ENCODE measurements around a stretch of chr1.

GRCh38 chr1:91596252-91596625 is 95.6 kb downstream of the CDC7 start:
- RRBS, result no CpG with 5 or more reads among the region's 5 CpGs

DNA sequence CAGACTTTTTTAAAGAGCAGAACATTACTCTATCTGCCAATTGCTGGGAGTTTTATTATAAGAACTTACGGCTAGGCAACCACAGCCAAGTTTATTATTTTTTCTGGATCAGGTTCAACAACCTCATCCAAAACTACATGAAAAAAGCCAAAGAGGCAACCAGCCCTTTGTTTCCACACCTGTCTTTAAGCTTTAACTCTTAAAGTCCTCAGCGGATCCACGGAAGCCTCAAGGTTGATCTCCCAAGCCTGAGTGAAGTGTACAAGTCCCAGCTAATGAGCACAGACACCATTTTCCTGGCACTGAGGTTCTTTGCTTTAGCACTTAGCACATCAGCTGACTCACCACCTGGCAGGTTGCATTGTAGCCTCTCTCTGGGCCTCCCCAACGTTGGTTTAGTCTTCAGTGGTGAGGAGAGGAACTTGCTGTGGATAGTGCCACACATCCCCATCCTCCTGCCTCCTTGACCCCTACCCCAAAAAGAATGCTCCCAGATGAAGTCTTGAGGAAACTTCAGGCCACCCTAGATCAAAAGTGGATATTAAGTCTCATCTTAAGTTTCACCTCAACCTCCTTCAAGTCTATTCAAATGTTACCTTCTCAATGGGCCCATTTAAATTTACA is 143.0 kb downstream of the TGFBR3 start:
- RRBS, result no CpG with 5 or more reads among the region's 4 CpGs

DNA sequence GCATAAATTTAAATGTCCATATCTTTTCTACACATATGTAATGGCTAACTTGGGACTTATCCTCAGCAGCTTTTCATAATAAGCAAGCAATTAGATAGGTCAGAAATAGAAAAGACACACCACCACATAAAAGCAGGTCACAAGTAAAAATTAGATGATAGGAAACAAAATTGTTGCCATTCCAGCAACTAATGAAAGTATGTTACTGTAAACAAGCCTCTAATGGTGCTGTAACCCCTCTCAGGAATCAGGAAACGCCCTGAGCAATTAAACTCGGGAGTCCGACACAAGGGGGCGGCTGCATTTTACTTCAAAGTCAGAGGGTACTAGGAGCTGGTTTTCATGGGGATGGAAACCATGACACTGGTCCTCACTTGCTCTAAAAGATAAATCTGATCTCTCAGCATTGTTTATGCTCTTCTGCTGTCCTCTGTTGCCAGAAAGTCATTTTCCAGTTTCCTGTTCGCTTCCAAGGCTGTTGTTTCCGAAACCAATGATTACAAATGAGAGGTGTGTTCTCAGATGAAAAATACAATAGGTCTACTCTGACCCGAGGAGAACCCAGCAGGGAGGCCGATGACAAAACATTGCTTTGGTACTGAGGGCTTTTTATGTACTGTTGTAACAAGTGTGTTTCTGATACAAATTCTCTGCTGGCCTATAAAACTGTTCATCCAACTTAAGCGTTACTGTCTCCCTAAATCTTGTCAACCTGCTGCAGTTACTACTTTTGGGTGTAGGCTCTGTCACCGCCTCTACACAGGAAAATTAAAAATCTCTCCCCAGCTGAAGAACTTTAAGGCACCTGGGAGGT is 93.3 kb downstream of the TGFBR3 start:
- RRBS, result no CpG with 5 or more reads among the region's 10 CpGs

DNA sequence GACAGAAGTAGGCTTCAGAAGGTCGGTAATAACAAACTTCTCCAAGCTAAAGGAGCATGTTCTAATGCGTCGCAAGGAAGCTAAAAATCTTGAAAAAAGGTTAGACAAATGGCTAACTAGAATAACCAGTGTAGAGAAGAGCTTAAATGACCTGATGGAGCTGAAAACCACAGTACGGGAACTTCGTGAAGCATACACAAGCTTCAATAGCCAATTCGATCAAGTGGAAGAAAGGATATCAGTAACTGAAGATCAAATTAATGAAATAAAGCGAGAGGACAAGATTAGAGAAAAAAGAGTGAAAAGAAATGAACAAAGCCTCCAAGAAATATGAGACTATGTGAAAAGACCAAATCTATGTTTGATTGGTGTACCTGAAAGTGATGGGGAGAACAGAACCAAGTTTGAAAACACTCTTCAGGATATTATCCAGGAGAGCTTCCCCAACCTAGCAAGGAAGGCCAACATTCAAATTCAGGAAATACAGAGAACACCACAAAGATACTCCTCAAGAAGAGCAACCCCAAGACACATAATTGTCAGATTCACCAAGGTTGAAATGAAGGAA is 90.8 kb downstream of the RPAP2 start:
- RRBS, result no CpG with 5 or more reads among the region's 7 CpGs

GRCh38 chr1:92783983-92784494 is 869 bp downstream of the EVI5 start:
- RRBS, result no CpG with 5 or more reads among the region's 12 CpGs

- RRBS, result no CpG with 5 or more reads among the region's 8 CpGs
Measured at GRCh38 chr1:93078435-93078952, 589 bp upstream of the MTF2 start.

GRCh38 chr1:93152227-93153408 is 27.6 kb downstream of the TMED5 start:
- RRBS, result no CpG with 5 or more reads among the region's 5 CpGs

DNA sequence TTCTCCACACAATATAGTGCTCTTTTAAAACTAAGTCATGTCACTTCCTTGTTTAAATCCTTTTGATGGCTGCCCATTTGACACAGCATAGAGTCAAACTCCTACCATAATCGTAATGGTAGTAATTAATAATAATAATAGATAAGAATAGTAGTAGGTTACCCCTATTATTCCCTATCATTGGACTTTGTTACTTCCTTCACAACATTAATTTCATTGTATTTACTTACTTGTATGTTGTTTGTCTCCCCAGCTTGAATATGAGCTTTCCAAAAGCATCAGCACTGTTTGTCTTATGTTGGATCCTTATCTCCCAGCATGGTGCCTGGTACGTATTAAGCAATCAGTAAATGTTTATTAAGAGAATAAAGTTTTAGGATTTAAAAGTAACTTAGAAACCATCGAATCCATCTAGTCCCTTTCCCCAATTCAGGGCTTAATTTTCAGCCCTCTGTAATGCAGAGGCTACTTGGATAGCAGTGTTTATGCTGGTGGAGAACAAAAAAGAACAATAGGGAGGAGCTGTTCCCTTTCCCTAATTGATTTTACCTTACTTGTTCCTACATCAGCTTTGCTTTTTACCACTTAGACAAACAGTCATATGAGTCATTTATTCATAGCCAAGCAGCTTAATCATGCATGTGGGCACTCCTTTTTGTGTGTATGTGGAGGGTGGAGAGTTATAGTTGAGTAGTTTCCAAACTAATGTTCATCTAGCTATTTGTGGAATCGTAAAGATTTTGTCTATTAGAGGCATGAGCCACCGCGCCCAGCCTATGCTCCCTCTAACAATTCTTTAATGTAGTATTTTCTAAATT is 21.1 kb upstream of the DR1 start:
- RRBS, result no CpG with 5 or more reads among the region's 6 CpGs

GRCh38 chr1:93624038-93624402 is 57.6 kb downstream of the BCAR3 start:
- RRBS, result no CpG with 5 or more reads among the region's 3 CpGs

GRCh38 chr1:93661846-93662599 is 19.6 kb downstream of the BCAR3 start:
- RRBS, result no CpG with 5 or more reads among the region's 6 CpGs

DNA sequence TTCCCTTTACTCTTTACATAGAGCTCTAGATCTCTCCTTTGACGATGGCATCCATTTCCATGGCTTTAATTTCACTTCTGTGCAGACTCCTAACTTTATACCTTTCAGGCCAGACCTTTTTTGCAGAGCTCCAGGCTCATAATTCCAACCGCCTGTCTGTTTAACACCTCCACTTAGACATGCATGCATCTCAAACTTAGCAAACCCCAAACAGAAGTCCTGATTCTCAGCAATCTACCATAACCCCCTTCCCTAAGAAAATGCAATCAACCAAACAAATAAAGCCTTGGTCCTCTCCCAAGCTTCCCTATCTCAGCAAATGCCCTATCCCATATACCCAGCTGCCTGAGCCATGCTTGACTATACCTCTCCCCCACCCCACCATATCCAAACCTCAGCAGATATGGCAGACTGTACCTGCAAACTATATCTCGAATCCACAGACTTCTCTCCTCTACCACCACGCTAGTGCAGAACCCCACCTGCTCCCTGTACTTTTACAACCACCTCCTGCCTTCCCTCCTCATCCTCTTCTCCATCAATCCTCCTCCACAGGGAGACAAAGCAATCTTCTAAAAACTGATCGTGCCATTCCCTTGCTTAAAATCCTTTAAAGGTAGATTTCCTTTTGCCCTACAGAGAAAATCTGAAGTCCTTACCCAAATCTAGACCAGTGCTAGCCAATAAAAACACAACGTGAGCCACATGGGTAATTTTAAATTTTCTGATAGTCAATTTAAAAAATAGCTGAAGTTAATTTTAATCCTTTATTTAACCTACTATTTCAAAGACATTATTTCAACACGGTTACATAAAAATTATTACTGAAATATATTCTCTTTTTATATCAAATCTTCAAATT is 15.9 kb downstream of the BCAR3 start:
- RRBS, result no CpG with 5 or more reads among the region's 7 CpGs

GRCh38 chr1:93703552-93703983 is 21.9 kb upstream of the BCAR3 start:
- RRBS, result no CpG with 5 or more reads among the region's 3 CpGs

GRCh38 chr1:93708603-93709546 is 27.2 kb upstream of the BCAR3 start:
- RRBS, result no CpG with 5 or more reads among the region's 10 CpGs

- RRBS, result no CpG with 5 or more reads among the region's 7 CpGs
Measured at GRCh38 chr1:93817898-93818213, 61.1 kb downstream of the DNTTIP2 start.

DNA sequence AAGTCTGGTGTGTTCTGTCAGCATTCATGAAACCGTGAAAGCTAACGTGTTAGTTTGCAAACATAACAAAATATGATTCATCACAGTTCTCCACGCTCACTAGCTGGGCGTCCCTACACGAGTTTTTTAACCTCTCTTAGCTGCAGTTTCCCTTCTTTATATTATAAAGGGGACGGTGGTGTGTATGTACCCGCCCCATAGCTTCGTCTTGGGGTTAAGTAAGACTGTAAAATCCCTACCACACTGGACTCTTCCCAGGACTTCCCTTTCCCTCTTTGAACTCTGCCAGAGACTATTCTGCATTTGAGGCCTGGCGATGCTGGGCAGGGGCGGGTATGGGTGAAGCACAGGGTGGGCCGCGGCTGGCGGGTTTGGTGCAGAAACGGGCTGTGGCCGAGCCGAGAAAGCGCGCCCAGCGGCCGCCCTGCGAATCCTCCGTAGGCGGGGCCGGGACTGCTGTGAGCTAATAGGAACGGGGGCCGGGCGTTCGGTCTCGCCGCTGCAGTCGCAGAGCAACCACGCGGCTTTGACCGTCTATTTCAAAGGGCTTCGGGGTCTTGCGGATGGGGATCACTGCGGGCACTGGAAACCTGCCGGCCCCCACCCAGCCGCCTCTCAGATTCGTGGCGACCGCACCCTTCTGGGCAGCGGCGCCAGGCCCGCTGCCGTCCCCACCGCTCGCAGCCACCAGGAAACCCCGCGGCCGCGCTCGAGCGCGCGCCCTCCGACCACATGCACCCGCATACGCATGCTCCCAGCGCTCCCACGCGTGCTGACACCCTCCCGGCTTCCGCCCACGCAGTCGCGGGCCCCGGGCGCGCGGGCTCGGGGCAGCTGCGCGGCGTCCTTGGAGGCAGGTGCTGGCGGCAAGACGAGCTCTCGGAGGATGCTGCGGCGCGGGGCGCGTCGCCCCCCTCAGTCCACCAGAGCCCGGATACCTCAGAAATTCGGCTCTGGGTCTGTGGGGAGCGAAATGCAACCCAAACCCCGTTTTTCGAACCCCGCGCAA is 32.8 kb downstream of the DNTTIP2 start:
- RRBS, result no CpG with 5 or more reads among the region's 91 CpGs

- RRBS, result no CpG with 5 or more reads among the region's 3 CpGs
Measured at GRCh38 chr1:93871844-93872448, 7.1 kb downstream of the DNTTIP2 start.

- RRBS, result no CpG with 5 or more reads among the region's 10 CpGs
Measured at GRCh38 chr1:94044188-94044816, 76.6 kb downstream of the ABCA4 start.

GRCh38 chr1:94235624-94236154 is 1.7 kb downstream of the ARHGAP29 start:
- RRBS, result no CpG with 5 or more reads among the region's 6 CpGs

GRCh38 chr1:94246339-94247054 is 9.1 kb upstream of the ARHGAP29 start:
- RRBS, result no CpG with 5 or more reads among the region's 16 CpGs

- RRBS, result no CpG with 5 or more reads among the region's 4 CpGs
Measured at GRCh38 chr1:94317183-94317463, 79.7 kb upstream of the ARHGAP29 start.